Measurements from ENCODE around the gene IRAG2.

DNA sequence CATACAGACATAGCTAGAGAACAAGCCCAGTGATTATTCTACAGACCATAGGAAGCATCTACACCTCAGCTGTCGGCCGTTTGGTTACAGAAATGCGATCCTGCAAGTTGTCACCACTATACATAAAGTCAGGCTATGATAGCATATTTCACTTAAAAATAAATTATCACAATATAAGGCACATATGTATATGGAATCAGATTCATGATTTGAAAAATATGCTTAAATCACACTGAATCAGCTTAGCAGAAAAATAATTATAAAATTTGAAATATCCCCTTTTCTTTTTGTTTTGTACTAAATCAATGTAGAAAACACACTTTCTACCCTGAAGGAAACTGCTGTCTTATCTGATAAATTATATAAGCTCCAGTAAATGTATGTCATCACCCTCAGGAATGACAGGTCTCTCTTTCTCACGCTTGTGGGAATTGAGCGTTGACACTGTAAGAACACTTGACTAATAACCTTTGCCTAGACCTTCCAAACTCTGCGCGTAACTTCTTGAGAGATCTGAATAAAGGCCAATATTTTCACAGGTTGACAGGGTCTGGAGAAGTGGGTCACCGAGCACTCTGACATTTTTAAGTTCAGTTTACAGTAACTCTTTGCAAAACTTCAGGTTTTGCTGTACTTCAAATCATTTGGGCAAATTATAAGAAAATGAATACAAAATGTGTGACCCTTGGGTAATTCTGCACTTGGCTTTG, 138.6 kb downstream of the BCAT1 start:
- RRBS, 2 experiments, result no CpG with 5 or more reads among the region's 8 CpGs
CAGE:
- cytosol, long polyA minus RNA, result no peak
- cytosol, long polyA plus RNA, result no peak
- long polyA plus RNA, result no peak
- nucleus, long polyA minus RNA, result no peak
- nucleus, long polyA plus RNA, result no peak

GRCh38 chr12:24814384-24814703, 134.6 kb downstream of the BCAT1 start:
CAGE:
- cytosol, long polyA minus RNA, result no peak
- cytosol, long polyA plus RNA, result no peak
- long polyA plus RNA, result no peak
- nucleus, long polyA minus RNA, result no peak
- nucleus, long polyA plus RNA, result no peak

- RRBS, 2 experiments, result no CpG with 5 or more reads among the region's 4 CpGs
CAGE:
- cytosol, long polyA minus RNA, result no peak
- cytosol, long polyA plus RNA, result no peak
- long polyA plus RNA, result no peak
- nucleus, long polyA minus RNA, result no peak
- nucleus, long polyA plus RNA, result no peak
These were observed 133.9 kb downstream of the BCAT1 start for GRCh38 chr12:24814748-24815613.

DNA sequence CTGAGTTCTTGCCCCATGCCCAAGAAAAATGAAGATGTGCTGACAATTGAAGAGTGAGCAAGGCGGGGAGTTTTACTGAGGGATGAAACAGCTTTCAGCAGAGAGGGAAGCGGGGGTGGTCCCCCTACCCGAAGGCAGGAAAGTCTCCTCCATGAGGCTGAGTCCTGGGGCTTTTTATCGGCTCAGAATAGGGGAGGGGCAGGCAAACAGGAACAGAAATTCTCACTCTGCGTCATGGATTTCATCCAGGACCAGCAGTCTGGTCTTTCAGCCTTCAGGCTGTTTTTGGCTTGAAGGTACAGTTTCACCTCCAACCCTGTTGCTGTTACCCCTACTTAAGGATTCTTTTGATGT, 3.0 kb upstream of the BCAT1 start:
- RRBS, 2 experiments, result no CpG with 5 or more reads among the region's 5 CpGs
CAGE:
- cytosol, long polyA minus RNA, result no peak
- cytosol, long polyA plus RNA, result no peak
- long polyA plus RNA, result no peak
- nucleus, long polyA minus RNA, result no peak
- nucleus, long polyA plus RNA, result no peak

DNA sequence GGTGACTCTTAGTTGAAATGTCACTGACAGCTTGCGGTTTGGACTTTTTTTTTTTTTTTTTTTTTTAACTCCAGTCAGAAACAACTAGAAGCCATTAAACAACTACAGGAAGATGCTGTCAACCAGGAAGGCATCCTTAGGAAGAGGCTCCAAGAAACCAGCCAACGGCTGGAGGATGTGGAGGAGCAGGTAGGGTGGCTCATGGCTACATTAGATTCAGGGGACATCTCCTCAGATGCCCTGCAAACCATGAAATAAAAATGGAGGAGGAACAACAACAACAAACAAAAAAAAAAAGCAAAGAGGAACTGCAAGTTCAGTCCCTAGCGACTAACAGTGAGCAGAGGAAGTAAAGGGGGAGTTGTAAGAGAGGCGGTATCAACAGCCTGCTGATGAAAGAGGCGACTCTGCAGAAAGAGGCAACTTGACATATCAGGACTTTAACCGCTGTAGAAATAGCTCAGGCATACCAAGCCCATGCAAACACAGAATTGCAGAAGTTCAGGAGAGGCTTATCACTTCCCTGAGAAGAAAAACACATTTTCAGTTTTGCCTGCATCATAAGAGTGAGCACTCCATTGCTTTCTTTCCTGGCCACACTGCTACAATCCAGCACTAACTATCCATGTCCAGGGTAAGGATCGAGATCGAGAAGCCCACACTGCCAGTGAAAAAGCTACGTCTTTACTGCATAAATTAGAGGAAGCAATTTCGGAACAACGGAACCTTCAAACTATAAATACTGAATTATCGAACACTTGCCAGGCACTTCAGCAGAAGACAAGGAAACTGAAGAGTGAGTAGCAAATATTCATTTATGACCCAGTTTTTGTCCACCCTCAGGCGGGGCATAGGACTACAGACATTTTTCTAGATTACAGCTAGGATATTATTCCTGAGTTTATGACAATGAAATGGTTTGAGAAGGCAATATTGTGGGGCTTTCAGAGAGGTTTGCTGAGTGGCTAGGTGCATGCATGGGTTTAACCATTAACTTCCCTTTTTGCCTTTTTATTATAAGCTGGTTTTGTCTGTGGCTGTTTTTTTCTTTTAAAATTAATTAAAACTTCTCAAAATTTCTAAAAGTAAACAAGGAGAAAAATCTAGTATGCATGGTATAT, at the start of gene IRAG2:
IRAG2 (plus strand) TSS at position 546 of the 1,121 bp plus-strand sequence.
- RRBS, 2 experiments, result no CpG with 5 or more reads among the region's 13 CpGs
CAGE:
- cytosol, long polyA minus RNA, result no peak
- cytosol, long polyA plus RNA, result no peak
- long polyA plus RNA, result no peak
- nucleus, long polyA minus RNA, result no peak
- nucleus, long polyA plus RNA, result no peak

DNA sequence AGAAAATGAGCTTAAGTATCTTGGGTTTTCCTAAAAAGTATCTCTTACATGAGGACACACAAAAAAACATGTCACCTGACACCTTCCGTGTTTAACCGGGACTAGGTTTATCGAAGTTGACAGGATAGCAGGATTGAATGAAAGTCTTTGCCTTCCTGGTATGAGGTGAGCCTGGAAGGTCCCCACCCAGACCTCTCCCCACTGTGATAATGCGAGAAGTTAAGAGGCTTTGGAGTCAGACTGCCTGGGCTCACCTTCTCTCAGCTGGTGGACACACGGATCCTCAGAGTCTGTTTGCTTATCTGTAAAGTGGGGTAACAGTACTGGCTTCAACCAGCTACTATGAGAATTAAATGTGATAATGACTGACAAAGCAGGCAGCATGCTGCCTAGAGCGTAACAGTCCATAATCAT, 133.7 kb upstream of the KRAS start:
- RRBS, 2 experiments, result no CpG with 5 or more reads among the region's 6 CpGs
CAGE:
- cytosol, long polyA minus RNA, result no peak
- cytosol, long polyA plus RNA, result no peak
- long polyA plus RNA, result no peak
- nucleus, long polyA minus RNA, result no peak
- nucleus, long polyA plus RNA, result no peak

GRCh38 chr12:25713260-25713609, 160.2 kb upstream of the LMNTD1 start:
- RRBS, 2 experiments, result no CpG with 5 or more reads among the region's 3 CpGs
CAGE:
- cytosol, long polyA minus RNA, result no peak
- cytosol, long polyA plus RNA, result no peak
- long polyA plus RNA, result no peak
- nucleus, long polyA minus RNA, result no peak
- nucleus, long polyA plus RNA, result no peak

- RRBS, 2 experiments, result no CpG with 5 or more reads among the region's 12 CpGs
CAGE:
- cytosol, long polyA minus RNA, result no peak
- cytosol, long polyA plus RNA, result no peak
- long polyA plus RNA, result no peak
- nucleus, long polyA minus RNA, result no peak
- nucleus, long polyA plus RNA, result no peak
These were observed 15.6 kb downstream of the BHLHE41 start for GRCh38 chr12:26109029-26109878.

DNA sequence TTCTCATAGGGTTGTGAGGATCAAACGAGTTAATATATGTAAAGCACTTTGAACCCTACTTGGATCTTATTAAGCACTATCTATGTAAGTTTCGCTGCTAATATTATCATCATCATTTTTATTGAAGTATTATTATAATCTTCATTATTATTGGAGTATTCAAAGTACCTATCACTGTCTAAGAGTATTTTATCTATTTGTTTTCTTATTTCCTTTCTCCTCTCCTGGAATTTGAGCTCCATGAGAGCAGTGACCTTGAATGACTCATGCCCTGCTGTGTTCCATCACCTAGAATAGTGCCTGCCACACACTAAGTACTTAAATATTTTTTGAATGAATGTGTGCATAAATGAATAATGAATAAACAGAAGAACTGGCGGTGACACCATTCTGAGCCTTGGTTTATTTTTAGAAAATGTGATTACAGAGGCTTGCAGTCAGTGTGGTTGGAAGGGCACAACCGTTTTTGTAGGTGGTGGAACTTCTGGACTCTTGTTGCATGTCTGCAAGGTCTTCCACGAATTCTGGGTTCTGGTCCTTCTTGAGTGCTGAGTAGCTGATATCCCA, 28.5 kb upstream of the BHLHE41 start:
- RRBS, 2 experiments, result no CpG with 5 or more reads among the region's 5 CpGs
CAGE:
- cytosol, long polyA minus RNA, result no peak
- cytosol, long polyA plus RNA, result no peak
- long polyA plus RNA, result no peak
- nucleus, long polyA minus RNA, result no peak
- nucleus, long polyA plus RNA, result no peak

GRCh38 chr12:26176800-26177027, 18.7 kb upstream of the SSPN start:
- RRBS, 2 experiments, result no CpG with 5 or more reads among the region's 2 CpGs
CAGE:
- cytosol, long polyA minus RNA, result no peak
- cytosol, long polyA plus RNA, result no peak
- long polyA plus RNA, result no peak
- nucleus, long polyA minus RNA, result no peak
- nucleus, long polyA plus RNA, result no peak

GRCh38 chr12:26240228-26240780, 44.9 kb downstream of the SSPN start:
- RRBS, 2 experiments, result no CpG with 5 or more reads among the region's 1 CpG
CAGE:
- cytosol, long polyA minus RNA, result no peak
- cytosol, long polyA plus RNA, result no peak
- long polyA plus RNA, result no peak
- nucleus, long polyA minus RNA, result no peak
- nucleus, long polyA plus RNA, result no peak

DNA sequence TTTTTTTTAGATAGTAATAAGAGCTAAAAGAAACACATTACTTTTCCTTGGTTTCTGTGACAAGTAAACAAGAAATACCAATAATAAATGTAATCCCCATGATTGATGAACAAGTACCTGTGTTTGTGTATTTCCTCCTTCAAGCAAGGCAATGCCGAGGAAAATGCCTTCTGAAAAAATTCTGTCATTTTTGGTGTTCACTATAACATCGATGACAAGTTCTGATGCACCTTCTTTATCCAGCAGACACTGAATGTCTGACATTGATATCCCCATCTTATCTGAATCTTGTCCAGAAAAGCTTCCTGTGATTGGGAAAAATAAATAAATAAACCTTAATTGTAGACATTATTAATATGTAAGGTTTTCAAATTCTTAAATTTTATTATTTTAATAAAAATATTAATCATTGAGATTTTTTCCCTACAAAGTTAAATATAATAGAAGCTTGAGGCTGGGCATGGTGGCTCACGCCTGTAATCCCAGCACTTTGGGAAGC, 298.7 kb downstream of the SSPN start:
- RRBS, 2 experiments, result no CpG with 5 or more reads among the region's 3 CpGs
CAGE:
- cytosol, long polyA minus RNA, result no peak
- cytosol, long polyA plus RNA, result no peak
- long polyA plus RNA, result no peak
- nucleus, long polyA minus RNA, result no peak
- nucleus, long polyA plus RNA, result no peak

DNA sequence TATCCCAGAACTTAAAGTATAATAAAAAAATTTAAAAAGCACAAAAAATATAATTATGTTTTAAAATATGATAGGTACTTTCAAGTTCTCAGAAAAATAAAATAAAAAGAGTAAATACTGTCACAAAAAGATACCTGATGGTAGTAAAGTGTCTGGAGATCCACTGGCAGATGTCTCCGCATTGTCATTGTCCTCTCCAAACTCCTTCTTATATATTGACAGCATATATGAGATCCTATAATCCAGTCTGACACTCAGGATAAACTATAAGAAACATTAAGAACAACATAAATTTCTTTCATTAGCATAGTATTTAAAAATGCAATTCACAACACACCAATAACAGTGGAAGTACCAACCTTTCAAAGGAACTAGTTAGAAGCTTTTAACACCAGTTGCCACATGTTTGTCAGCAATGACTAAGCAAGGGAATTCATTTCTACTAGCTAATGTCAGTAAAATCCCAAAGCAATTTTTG, 205.1 kb downstream of the ITPR2 start:
- RRBS, 2 experiments, result no CpG with 5 or more reads among the region's 1 CpG
CAGE:
- cytosol, long polyA minus RNA, result start-site peak on the minus strand centred at position 188 of the sequence, 103 bp wide, 46 reads
- cytosol, long polyA plus RNA, result no peak
- long polyA plus RNA, result no peak
- nucleus, long polyA minus RNA, result no peak
- nucleus, long polyA plus RNA, result no peak

GRCh38 chr12:26833717-26834171, 750 bp upstream of the ITPR2 start:
- RRBS, 2 experiments, result no CpG with 5 or more reads among the region's 23 CpGs
CAGE:
- cytosol, long polyA minus RNA, result no peak
- cytosol, long polyA plus RNA, result no peak
- long polyA plus RNA, result no peak
- nucleus, long polyA minus RNA, result no peak
- nucleus, long polyA plus RNA, result no peak

- RRBS, 2 experiments, result no CpG with 5 or more reads among the region's 3 CpGs
CAGE:
- cytosol, long polyA minus RNA, result no peak
- cytosol, long polyA plus RNA, result no peak
- long polyA plus RNA, result no peak
- nucleus, long polyA minus RNA, result no peak
- nucleus, long polyA plus RNA, result no peak
These were observed 41.5 kb upstream of the ITPR2 start for GRCh38 chr12:26874496-26874857.

GRCh38 chr12:26938826-26939214, 550 bp downstream of the FGFR1OP2 start:
- RRBS, 2 experiments, result under 1 to 2% methylated on average over 5 of the region's 17 CpGs
CAGE:
- cytosol, long polyA minus RNA, result no peak
- cytosol, long polyA plus RNA, result no peak
- long polyA plus RNA, result no peak
- nucleus, long polyA minus RNA, result no peak
- nucleus, long polyA plus RNA, result no peak

GRCh38 chr12:26939215-26939880, 1.1 kb downstream of the FGFR1OP2 start:
- RRBS, 2 experiments, result no CpG with 5 or more reads among the region's 10 CpGs
CAGE:
- cytosol, long polyA minus RNA, result no peak
- cytosol, long polyA plus RNA, result no peak
- long polyA plus RNA, result no peak
- nucleus, long polyA minus RNA, result no peak
- nucleus, long polyA plus RNA, result no peak

DNA sequence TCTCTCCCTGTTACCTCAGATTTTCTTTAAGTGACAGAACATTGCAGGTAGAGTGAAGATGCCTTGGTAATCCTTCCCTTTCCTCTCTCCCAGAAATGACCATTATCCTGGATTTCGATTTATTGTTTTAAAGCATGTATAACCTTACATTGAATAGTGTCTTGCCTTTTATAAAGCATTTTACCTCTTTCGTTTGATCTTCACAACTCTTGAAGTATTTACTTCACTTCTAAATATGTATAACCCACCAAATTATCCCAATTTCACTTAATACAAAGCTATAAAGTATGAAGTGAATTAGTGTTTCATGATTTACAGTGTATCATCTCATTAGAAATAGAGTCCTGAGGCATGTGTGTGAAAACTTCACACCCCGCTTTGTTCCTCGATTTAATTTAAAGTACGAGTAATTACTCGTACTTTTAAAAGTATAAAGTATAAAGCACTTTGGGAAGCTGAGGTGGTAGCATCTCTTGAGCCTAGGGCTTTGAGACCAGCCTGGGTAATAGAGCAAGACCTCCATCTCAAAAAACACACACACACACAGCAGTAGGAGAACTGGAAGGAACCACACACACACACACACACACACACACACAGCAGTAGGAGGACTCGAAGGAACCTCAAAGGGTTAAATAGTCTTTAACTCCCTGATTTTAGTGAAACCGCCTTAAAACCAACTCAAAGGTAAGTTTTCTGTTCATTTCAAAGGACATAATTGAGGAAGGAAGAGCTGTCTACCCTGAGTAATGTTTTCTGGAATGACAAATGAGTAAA, 32.9 kb downstream of the STK38L start:
- RRBS, 2 experiments, result no CpG with 5 or more reads among the region's 8 CpGs
CAGE:
- cytosol, long polyA minus RNA, result no peak
- cytosol, long polyA plus RNA, result no peak
- long polyA plus RNA, result no peak
- nucleus, long polyA minus RNA, result no peak
- nucleus, long polyA plus RNA, result no peak

GRCh38 chr12:27549602-27550236, 25.7 kb downstream of the PPFIBP1 start:
- RRBS, 2 experiments, result no CpG with 5 or more reads among the region's 12 CpGs
CAGE:
- cytosol, long polyA minus RNA, result no peak
- cytosol, long polyA plus RNA, result no peak
- long polyA plus RNA, result no peak
- nucleus, long polyA minus RNA, result no peak
- nucleus, long polyA plus RNA, result no peak

DNA sequence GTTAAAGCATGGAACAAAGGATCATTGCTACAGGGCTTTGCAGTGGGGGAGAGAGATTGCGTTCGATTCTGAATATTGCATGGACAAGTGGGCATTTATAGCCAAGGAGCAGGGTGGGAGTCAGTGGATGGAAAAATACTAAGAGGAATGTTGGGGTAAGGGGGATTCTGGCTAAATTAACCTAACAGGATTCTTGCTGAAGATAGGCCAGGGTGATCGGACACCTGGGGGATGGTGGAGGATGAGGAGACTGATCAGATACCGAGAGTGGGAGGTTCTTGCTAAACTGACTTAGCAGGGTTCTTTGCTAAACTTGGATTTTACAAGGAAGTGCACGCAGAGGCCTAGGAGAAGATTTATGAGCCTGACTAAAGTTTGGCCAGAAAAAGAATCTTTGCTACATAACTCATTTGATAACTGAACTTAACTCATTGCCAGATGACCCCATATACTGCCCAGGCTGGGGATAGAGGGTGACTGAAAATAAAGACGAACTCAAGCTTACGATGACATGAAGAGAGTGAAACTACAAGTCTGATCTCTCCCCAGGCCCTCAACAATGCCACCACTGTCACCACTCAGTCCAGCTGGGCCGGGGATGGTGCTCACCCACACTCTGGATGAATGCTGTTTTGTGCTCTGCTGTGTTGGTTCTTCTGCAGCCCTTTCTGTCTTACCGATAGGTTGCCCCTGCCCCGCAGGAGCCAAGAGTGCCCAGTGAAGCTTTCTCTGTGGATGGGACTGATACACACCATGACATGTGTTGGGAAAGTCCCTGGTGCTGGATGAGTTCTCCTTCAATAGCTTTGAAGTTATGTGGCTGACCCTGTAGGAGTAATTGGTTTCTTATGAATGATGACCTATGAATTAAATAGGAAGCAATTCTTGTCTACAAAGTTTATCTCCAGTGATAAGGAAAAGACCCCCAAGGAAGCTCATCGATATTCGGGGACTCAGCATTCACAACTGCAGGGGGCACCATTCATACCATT, 29.0 kb downstream of the PPFIBP1 start:
- RRBS, 2 experiments, result no CpG with 5 or more reads among the region's 12 CpGs
CAGE:
- cytosol, long polyA minus RNA, result no peak
- cytosol, long polyA plus RNA, result no peak
- long polyA plus RNA, result no peak
- nucleus, long polyA minus RNA, result no peak
- nucleus, long polyA plus RNA, result no peak